Airway epithelial cell (primary cell): ENCODE data around the genes MPC2, ATP1B1 and SELL.

GRCh38 chr1:167633899-167634432 lies 3.9 kb downstream of the RCSD1 start:
- RAMPAGE, long total RNA, result no peak

DNA sequence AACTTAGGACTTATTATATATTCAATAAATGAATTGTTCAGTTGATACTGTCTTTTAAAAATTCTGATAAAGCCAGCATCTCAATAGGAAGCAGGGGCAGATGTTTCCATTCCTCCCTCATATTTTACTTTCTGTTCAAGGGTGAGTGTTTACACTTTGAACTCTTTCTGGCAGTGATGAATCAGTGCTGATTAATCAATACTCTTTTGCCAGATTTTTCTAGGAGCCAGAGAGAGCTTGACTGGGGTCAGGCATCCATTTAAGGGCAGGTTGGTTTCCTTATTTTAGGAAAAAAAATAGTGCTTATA lies 30.7 kb downstream of the MPZL1 start:
- RAMPAGE, long total RNA, result no peak

- RAMPAGE, long total RNA, result no peak
Observed at GRCh38 chr1:167761813-167762760, 40.3 kb downstream of the MPZL1 start.

GRCh38 chr1:167820550-167821098 lies 93.3 kb downstream of the ADCY10 start:
- RAMPAGE, long total RNA, result no peak

- RAMPAGE, long total RNA, result no peak
Observed at GRCh38 chr1:167936135-167936450, 390 bp upstream of the DCAF6 start.

GRCh38 chr1:167936451-167937417 lies at the start of gene MPC2:
Gene MPC2, minus strand, starts transcription at chr1:167937072.
- RAMPAGE, long total RNA, result start-site peak on the plus strand at chr1:167936877-167936951, 19 and 18 reads in 2 replicates

DNA sequence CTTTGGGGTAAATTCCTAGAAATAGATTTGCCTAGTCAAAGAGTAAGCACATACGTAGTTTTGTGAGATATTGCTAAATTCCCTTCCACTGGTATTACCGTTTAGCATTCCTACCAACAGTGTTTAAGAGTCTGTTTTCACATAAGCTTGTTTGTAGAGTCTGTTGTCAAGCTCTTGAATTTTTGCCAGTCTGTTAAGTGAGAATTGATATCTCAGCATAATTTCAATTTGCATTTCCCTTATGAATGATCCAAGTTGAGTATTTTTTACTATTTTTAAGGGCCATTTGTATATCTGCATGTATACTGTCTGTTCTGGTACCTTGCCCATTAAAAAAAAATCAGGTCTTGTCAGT lies 37.0 kb upstream of the MPC2 start:
- RAMPAGE, long total RNA, result no peak

- RAMPAGE, long total RNA, result no peak
Observed at GRCh38 chr1:168081135-168081641, 55.5 kb downstream of the GPR161 start.

- RAMPAGE, long total RNA, result no peak
Observed at GRCh38 chr1:168443909-168444420, 99.8 kb downstream of the XCL2 start.

DNA sequence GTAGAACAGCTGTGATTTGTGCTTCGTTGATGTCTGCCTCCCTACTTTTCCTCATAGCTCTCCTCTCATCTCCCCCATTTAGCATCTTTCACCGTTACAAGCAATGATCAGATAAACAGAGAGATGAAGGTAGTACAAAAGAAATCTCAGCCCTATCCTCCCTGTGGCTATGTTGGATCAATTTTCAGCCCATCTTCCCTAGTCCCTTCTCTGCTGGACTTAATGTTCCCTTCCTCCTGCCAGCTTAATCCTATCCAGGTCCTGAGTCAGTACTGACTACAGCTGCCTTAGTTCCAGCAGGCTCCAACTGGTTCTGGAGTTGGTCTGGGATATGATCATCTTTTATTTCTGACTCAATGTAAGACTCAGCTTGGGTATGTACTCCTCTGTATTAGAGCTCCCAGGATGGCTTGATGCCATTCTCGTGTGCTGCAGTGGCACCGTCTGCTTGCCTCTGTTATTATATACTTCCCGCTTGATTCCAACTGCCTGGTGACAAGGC lies 164.2 kb upstream of the DPT start:
- RAMPAGE, long total RNA, result no peak

DNA sequence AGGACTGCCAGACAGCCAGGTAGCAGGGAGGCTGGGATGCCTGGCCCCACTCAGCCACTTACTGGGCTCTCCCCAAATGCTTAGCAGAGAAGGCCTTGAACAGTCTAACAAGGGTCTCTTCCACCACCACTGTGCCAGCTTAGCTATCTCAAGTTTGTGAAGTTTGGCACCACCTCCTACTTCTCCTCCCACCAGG lies 59.5 kb upstream of the ATP1B1 start:
- RAMPAGE, long total RNA, result no peak

DNA sequence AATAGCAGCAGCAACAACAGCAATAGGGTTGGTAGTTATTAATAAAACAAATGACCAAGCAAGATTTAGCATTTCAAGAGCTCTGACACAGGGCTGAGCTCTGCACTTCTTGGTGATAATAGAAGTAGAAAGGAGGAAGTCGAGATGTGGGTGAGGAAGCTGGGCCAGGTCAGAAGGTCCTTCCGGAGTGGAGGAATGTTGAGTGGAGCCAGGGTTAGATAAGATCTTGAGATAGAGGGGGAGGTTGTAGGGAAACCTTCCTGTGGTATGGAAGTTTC lies 45.6 kb upstream of the ATP1B1 start:
- RAMPAGE, long total RNA, result no peak

GRCh38 chr1:169106261-169107027 lies at the start of gene ATP1B1:
Gene ATP1B1, plus strand, starts transcription at chr1:169106690.
- RAMPAGE, long total RNA, result no peak

- RAMPAGE, long total RNA, result no peak
Observed at GRCh38 chr1:169131247-169131699, 24.8 kb downstream of the ATP1B1 start.

DNA sequence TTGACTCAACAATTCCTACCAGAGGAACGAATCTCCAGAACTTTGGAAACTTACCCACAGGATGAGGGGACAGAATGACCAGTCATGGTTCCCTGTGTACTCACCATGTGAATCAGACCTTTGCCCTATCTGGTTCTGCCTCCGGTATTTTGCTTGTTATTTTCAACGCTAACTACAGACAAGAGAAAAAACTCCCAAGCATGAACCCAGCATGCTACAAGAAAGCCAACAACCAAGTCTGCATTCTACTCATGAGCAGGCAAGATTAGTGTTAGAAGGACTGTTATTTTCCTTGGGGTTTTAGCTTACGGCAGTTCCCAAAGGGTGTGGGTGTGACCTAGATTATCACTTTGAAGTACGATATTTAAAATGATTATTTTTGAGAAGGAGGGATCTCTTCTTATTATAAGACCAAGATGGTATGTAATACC lies 1.5 kb downstream of the F5 start:
- RAMPAGE, long total RNA, result no peak

- RAMPAGE, long total RNA, result no peak
Observed at GRCh38 chr1:169711202-169712007, at the start of gene SELL. Gene SELL, minus strand, starts transcription at chr1:169711620.

DNA sequence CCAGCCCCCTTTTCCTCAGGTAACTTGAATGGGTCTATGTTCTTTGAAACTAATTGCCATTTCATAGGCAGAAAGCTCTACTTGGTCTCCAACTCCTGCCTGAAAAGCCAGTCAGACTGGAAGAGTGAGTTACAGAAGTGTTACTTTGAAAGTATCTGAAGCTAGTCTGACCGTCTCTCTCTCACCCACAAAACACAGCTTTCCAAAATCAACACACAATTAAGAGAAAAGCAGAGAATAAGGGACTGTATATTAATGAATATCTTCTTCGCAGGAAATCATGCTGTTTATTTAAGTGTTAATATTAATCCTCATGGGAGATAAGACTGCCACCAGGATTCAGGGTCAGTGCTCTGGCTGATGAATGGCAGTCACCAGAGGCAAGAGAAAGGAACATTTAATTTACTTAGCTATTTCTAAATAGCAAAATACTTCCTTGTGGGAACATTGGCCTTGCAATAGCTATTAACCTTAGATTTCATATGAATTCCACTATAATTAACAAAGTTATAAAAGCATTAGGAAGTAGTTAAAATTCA lies 2.2 kb downstream of the SCYL3 start:
- RAMPAGE, long total RNA, result no peak

- RAMPAGE, long total RNA, result no peak
Observed at GRCh38 chr1:169894101-169894472, 391 bp upstream of the SCYL3 start.

- RAMPAGE, long total RNA, result no peak
Observed at GRCh38 chr1:169915188-169915736, 21.6 kb upstream of the SCYL3 start.

- RAMPAGE, long total RNA, result no peak
Observed at GRCh38 chr1:170562525-170563630, 30.9 kb downstream of the GORAB start.